ENCODE data around the genes CRYBB3, CRYBB2, MYO18B and TPST2.

GRCh38 chr22:25110638-25111660 lies 88.7 kb upstream of the CRYBB3 start:
- PRO-cap = no peak

GRCh38 chr22:25112077-25112491 lies 87.6 kb upstream of the CRYBB3 start:
- PRO-cap = no peak

GRCh38 chr22:25135977-25136195 lies 63.8 kb upstream of the CRYBB3 start:
- PRO-cap = no peak

- PRO-cap = no peak
These were observed 51.2 kb upstream of the CRYBB3 start for GRCh38 chr22:25148372-25148960.

DNA sequence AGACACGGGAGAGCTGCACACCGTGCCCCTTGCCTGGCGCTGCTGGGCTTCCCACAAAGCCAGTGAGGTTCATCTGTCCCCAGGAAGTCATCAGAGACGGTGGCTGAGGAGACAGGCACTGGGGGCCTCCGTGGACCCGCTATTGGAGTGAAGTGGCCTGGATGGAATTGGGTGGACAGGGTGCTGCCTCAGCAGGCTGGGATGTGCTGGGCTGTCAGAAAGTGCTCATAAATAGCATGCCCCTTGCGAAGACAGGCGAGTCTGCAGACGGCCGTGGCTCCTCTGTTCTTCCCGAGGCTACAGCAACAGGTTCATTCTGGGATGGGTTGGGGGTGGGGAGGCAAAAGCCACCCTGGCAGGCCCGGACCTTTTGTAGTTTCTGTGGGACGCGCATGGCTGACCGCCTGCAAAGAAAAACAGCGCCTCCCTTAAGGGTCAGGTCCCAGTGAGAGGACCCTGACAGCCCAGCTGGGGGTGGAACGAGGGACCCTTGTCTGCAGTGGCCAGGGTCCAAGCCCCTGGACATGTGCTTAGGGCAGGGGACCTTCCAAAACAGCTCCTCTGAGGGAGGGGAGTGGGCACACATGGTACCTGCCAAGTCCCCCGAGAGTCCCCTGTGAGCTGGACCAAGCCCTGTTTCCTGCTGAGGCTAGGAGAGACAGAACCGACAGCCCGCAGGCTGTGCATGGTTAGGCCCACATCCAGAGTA lies at the start of gene CRYBB3:
TSS of gene CRYBB3 (plus strand) at position 258 of the 709 bp plus-strand sequence.
- PRO-cap = no peak

DNA sequence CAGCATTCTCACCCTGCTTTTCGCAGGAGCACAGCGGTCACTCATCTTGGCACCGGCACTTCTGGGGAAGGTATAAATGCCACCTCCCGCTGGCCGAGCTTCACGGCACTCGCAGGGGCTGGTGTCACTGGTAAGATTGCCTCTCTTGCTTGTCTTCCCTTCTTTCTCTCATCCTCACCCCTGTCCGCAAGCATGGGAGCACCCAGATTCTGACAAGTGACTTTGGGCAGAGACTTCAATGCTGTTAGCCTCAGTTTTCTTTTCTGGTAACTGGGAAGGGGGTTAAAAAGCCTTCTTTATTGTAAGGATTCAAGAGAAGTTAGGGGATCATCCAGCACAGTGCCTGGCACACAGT lies at the start of gene CRYBB2:
TSS of gene CRYBB2 (plus strand) at position 103 of the 355 bp plus-strand sequence.
- PRO-cap = no peak

- PRO-cap = no peak
These were observed 63.0 kb downstream of the CRYBB2 start for GRCh38 chr22:25282228-25282966.

GRCh38 chr22:25361155-25361648 lies 141.8 kb downstream of the CRYBB2 start:
- PRO-cap = no peak

DNA sequence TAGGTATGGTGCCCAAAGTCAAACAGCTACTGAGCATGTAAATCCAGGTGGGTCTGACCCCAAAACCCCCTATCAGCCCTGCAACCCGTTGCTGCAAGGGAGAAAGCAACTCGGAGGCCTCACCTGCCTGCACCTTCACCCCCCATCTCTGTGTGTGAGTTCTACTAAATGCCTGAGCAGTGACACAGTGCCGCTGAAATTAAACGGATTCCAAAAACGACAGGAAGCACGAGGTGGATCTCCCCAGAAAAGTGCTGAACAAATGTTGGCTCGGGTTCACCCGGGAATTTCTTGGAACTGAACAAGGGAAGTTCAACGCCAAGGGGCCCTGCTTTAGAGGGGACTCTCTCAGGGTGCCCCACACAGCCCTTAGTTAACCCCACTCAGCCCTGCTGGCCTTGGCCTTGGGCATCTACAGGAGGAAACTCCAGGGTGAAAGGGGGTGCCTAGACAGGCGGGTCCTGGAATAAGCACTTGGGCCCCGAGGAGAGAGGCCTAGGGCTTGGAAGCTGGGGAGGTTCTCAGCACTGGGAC lies 161.5 kb upstream of the GRK3 start:
- PRO-cap = no peak

DNA sequence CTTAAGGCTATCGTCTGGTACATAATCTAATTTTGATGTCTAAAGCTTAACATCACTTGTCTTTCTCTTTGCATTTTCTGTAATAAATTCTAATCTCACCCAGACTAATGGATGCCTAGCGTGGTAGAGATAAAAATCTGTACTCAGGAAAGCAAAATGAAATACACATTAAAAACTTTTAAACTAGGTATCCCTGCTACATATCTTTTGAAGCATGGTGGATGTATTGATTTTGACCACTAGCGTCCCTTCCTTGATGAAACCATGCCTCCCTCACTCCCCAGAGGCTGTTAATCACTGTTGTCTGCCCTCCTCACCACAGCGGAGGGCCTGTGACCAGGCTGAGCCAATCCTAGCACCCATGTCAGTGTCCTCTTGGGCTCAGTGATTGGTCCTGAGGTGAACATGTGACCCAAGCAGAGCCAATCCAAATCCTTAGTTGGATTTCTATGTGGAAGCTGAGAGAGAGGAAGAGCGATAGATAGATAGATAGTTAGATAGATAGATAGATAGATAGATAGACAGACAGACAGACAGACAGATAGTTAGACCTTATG lies 82.2 kb upstream of the GRK3 start:
- PRO-cap = no peak

- PRO-cap = no peak
These were observed at the start of gene MYO18B for GRCh38 chr22:25741649-25742628. TSS of gene MYO18B (plus strand) at chr22:25742188.

GRCh38 chr22:26528338-26528879 lies 16.1 kb upstream of the TFIP11 start:
- PRO-cap = no peak

DNA sequence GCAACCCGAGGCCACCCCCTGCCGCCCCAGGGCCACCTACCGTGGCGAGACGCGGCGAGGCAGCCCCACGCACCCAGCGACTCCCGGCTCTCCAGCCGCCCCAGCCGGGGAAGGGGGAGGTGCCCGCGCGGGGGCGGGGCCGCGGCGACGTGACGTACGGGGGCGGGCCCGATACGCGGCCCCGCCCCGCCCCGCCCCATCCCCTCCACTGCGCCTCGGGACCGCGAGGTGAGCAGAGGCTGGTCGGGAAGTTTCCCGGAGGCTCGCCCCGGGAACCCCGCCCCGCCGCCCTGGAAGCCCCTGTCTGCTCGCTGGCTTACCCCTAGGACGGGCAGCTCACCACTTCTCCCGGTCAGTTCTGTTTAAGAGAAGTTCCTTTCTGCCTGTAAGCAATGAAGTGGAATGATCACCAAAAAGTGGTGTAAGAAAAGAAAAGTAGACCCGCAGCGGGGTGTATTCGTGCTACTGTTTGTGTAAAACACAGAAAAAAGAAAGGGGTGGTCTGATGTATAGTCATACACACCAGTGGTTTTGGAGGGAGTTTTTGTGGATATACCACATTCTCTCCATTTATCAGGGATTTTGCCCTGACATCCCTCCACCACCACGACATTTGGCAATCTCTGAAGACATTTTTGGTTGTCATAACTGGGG lies at the start of gene TPST2:
TSS of gene TPST2 (minus strand) at position 120 of the 654 bp plus-strand sequence.
- PRO-cap = bidirectional peak, plus-strand start at position 208 of the sequence, minus-strand start at position 91 of the sequence

DNA sequence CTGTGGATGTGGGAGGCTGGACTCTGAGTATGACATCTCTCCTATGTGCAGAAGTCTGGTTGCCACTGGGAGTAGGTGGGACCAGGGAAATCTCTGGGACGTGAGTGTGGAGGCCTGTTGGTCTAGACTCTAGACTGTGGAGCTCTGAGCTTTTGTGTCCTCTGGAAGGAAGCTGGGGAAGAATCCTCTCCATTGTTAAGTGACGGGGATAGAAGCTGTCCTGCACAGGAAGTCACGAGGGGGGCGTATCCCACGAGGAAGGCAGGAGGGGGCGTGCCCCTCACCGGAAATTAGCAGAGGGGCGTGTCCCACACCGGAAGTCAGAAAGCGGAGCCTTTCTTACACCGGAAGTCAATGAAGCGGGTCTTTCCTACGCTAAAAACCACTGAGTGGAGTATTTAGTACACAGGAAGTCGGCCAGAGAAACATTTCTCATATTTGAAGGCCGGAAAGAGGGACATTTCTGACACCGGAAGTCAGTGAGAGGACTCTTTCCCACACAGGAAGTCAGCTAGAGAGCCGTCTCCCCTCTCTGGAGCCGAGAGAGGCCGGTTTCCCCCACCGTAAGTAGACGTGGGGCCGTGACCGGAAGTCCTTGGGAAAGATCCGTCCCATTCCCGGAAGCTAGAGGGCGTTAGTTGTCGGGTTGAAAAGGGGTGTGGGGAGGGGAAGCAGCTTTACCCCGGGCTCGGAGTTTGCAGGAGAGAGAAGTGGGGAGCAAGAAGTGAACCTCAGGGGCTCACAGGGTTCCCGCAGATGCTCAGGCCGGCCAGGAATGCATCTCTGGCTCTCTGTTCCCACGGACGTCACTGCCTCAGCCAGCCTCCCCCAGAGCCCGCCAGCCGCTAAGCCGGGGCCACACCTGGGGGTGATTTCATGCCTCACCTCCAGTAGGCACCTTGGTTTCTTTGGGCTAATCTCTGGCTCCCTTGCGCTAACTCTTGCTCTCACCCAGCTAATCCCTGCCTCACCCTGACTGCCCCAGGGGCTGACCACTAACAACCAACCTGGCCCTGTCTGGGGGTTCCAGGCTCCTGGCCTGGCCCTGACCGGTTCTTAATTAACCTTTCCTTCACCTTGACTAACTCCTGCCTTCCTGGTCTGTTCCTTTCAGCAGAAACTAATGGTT lies 51.0 kb downstream of the CRYBA4 start:
- PRO-cap = bidirectional peak, plus-strand start at position 354 of the sequence, minus-strand start at position 234 of the sequence; bidirectional peak, plus-strand start at position 649 of the sequence, minus-strand start at position 573 of the sequence

GRCh38 chr22:26902602-26903185 lies 280.9 kb downstream of the CRYBA4 start:
- PRO-cap = no peak

DNA sequence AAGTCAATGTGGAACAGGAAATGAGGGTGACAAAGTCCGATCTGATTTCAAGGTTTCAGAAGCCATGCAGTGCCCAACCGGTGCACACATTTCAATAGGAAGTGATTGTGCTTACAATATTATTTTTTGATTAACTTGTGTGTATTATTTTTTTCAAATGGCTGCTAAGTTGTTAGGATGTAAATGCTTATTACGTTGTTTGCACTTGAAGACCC lies 494.2 kb downstream of the CRYBA4 start:
- PRO-cap = no peak

- PRO-cap = no peak
These were observed 559.8 kb downstream of the MN1 start for GRCh38 chr22:27241647-27242209.

DNA sequence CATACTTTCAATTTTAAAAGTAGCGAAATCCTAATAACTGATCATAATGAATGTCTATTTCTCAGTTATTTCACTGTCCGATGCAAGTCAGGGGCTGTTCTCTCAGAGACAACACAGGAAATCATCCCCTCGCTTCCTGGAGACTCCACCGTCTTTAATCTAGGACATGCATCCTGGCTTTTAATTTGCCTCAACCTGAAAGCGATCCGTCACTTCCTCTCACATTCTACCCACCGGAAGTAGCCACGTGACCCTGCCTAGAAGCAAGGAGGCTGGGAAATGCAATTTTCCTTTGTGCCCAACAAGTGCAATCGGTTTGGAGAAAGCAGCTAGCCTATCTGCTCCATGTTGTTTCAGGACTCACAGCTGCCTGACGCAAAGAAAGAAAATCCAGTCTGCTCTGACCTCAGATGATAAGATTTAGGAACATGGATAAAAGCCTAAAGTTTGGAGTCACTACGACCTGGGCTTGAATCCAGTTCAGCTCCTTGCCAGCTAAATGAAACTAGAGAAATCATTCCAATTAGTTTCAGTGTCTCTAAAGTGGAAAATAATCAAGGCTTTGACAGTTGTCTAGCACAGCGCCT lies 553.9 kb downstream of the MN1 start:
- PRO-cap = no peak

DNA sequence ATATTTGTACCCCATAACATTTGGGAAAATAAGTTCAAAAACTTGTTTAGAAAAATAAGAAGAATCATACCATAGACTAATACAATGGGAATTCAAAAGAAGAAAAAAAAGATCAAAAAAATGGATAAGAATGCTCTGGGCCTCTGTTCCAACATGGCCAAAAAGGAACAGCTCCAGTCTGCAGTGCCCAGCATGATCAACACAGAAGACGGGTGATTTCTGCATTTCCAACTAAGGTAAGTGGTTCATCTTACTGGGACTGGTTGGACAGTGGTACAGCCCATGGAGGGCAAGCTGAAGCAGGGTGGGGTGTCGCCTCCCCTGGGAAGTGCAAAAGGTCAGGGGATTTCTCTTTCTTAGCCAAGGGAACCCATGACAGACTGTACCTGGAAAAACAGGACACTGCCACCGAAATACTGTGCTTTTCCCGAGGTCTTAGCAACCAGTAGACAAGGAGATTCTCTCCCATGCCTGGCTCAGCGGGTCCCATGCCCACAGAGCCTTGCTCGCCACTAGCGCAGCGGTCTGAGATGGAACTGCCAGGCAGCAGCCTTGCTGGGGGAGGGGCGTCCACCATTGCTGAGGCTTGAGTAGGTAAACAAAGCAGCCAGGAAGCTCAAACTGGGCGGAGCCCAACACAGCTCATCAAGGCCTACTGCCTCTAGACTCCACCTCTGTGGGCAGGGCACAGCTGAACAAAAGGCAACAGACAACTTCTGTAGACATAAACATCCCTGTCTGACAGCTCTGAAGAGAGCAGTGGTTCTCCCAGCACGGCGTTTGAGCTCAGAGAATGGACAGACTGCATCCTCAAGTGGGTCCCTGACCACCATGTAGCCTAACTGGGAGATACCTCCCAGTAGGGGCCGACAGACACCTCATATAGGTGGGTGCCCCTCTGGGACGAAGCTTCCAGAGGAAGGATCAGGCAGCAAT lies 428.4 kb downstream of the MN1 start:
- PRO-cap = no peak

DNA sequence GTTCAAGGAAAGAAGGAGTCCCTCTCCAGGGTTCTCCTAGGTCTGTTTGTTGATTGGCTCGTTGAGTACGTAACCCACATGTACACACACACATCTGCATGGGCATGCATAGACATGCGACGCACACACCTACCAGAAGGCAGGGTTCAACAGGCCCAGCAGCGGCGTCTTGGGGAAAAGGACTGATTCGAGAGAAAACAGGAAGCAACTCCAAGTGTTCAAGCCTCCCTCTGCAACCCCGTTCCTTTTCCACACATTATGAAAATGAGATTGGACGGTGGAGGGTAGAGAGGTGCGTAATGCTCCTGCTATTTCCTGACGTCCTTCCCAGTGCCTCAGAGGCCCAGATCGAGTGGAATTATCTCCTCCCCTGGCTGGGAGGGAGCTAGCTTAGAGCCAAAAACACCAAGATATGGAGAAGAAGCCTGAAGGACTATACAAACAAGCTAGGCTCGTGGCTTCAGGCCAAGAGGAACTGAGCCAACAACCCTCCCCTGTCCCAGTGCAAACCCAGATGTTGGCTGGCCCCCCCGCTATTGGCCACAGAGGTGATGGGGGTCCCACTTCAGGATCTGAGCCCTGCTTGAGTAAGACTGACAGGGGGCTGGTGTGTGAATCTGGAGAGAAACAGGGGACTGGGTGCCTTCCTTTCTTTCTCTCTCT lies 289.2 kb downstream of the MN1 start:
- PRO-cap = no peak

Data from ileum (tissue), 1 donor.